Sigmoid colon (tissue), 4 donors: ENCODE measurements around a stretch of chr7.

DNA sequence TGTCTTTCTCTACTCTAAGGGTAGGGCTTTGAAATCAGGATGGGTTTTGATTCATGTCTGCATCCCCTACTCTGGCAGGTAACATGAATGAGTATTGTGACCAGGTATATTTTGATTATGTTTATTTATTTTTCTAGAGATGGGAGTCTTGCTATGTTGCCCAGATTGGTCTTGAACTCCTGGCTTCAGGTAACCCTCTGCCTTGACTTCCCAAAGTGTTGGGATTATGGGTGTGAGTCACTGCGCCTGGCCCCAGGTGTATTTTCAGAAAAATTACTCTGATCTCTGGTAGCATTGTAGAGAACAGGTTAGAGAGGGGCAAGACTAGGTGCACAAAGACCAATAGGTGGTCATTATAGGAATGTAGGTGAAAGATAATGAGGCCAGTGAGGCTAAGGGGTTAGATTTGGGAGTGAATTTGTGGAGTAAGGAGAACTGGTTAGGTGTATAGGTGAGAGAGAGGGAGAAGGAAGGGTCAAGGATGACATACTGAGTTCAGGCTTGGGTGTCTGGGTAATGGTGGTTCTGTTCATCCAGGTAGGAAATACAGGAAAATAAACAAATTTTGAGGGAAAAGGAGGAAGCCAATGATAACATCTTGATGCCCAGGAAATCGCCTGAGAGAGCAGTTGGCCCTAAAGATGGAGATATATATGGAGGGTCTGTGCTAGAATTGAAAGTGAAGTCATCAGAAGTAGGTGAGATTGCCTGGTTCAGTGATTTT, 4.7 kb downstream of the TPST1 start:
- PRO-cap: no peak
- RAMPAGE, long total RNA, 4 experiments: no peak in any of the 4 experiments

GRCh38 chr7:66378902-66379485, 173.9 kb downstream of the TPST1 start:
- PRO-cap: no peak
- RAMPAGE, long total RNA, 4 experiments: no peak in any of the 4 experiments

DNA sequence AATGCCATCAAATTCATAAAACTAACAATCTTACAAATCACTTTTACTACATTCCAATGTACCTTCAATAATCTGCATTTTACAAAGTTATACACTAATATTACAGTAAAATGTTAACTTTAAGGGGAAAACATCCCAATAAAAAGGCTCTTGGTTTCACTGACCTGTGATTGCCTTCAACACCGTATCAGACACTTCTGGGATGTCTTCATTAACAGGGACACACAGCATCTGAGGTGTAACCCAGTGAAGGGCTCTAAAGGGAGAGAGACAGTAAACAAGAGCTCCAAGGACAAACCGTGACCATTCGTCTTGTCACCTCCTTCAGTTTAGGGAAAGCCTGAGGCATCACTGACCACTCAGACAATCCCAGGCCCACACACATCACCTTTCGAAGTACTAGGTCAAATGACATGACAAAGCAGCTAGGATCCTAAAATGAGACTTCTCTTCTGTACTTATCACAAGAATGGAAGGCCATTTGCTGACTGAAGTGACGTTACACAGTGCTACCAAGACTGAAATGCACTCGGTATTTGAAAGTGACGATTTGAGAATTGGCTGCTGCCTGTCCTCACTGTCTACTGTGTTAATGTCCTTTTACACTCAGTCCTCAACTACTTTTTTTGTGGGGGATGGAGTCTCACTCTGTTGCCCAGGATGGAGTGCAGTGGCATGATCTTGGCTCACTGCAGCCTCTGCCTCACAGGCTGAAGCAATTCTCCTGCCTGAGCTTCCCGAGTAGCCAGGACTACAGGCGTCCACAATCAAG, 200.7 kb upstream of the KCTD7 start:
- PRO-cap: no peak
- RAMPAGE, long total RNA, 4 experiments: no peak in any of the 4 experiments

DNA sequence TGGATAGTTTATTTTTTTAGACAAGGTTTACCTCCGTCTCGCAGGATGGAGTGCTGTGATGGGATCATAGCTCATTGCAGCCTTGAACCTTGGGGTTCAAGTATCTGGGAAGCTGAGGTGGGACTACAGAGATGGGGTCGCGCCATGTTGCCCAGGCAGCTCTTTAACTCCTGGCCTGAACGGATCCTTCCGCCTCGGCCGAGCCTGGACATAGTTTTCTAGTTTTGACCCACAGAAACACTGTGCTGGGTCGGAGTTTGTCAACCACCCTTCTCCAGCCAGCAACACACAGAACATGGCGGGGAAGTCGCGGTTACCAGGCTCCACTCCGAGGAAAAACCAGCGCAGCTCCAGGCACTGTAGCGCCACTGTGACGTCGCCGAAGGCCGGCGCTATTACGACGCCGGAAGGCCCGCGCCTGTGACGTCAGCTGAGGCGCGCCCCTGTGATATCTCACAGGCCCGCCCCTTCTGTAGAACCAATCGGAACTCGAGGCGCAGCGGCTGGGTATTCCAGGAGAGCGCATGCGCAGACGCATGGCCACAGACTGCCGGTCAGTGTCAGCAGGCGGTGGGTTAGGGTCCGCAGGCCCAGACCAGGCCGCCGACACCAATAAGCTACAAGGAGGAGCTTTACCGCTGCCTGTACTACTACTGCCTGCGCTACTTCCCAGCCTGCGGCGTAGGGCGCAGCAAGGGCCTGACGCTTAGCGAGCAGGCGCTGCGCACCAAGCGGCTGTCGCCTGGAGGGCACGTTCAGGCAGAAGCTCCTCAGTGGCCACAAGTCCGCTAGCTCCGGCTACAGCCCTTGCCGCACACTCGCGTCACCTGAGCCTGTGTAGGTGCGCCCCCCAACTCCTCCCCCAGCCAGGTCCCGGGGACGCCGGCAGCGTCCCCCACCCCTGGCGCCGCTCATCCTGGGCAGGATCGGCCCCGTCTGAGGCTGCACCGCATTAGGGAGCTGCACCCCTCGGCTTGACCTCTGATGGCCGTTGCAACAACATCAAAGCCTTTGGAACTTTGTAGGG, 135.2 kb upstream of the KCTD7 start:
- PRO-cap: bidirectional peak, plus-strand start at position 531 of the sequence, minus-strand start at position 370 of the sequence
- RAMPAGE, long total RNA, 4 experiments: start-site peak on the plus strand in 4 of 4 experiments, centred at positions 525 to 539 of the sequence, 33 to 148 reads per replicate; start-site peak on the minus strand in 4 of 4 experiments, centred at positions 345 to 365 of the sequence, 26 to 54 reads per replicate

DNA sequence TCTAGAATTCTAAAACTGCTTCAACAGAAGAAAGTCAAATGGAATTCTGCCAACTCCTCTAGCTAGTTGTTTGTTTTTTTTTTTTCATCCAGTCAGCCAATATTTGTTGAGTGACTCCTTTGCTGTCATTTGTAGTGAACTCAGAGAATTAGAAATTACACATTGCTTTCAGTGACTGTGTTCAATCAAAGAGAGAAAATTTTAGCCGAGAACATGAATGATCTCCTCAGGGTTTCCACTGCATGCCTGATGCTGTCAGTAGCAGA, 32.4 kb downstream of the RABGEF1 start:
- PRO-cap: no peak
- RAMPAGE, long total RNA, 4 experiments: no peak in any of the 4 experiments

DNA sequence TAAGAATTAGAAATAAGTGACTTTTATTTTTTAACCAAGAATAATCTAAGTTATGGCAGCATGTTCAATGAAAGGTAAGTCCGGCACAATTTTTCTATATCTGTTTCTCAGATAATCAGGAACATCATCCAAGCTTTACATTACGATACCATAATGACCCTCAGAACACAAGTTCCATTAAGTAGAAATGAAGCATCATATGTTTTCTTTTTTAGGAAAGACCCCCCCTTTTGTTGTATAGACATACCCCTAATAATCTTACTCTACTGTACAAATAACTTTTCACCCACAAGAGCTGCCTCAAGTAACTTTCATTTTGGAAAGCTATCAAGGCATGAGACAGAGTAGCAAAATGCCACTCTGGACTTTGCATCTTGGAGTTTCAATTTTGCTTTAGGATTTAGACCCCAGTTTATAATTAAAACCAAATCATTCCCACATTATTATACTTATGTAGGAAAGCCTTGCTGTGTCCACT, 7.6 kb downstream of the SBDS start:
- PRO-cap: no peak
- RAMPAGE, long total RNA, 4 experiments: no peak in any of the 4 experiments

- PRO-cap: no peak
- RAMPAGE, long total RNA, 4 experiments: no peak in any of the 4 experiments
Observed at GRCh38 chr7:67413754-67414134, 137.0 kb downstream of the SPDYE21 start.

DNA sequence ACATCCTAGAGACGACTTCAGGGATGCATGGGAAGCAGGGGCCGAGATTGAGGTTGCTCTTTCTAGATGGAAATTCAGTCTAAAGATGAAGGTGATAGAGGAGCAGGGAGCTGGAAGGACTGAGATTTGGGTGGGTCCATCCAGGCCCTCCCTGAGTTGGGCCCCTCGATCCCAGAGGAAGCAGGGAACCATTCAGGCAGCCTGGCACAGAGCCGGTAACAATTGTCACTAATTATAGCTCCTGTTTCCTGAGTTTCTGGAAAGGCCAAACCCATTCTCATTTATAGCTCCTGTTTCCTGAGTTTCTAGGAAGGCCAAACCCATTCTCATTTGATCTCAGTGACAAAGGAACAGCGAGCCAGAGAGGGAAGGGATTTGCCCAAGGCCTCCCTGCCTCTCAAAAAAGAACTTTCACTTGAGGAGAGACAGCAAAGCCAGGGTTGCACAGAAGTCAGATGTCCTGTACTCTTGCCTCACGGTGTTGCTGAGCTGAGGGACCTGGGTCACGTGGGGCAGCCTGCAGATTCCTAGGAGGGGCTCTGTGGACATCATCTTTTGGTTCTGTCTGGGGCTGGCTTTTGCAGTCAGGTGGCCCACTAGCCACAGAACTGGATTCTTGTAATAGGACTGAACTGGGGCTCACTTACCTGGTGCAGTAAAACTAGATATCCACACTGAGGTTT, 241.9 kb downstream of the SPDYE21 start:
- PRO-cap: no peak
- RAMPAGE, long total RNA, 4 experiments: no peak in any of the 4 experiments

DNA sequence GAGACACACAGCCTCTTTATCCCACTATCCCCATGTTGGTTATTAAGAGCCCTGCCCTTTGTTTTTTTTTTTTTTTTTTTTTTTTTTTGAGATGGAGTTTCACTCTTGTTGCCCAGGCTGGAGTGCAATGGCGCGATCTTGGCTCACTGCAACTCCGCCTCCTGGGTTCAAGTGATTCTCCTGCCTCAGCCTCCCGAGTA, 737.9 kb downstream of the SPDYE21 start:
- PRO-cap: unidirectional peak, minus-strand start at position 71 of the sequence
- RAMPAGE, long total RNA, 4 experiments: no peak in any of the 4 experiments

- PRO-cap: no peak
- RAMPAGE, long total RNA, 4 experiments: no peak in any of the 4 experiments
Observed at GRCh38 chr7:69136706-69136972, 461.6 kb upstream of the AUTS2 start.

GRCh38 chr7:69716972-69717628, 118.8 kb downstream of the AUTS2 start:
- PRO-cap: no peak
- RAMPAGE, long total RNA, 4 experiments: no peak in any of the 4 experiments

GRCh38 chr7:69953705-69954173, 355.5 kb downstream of the AUTS2 start:
- PRO-cap: no peak
- RAMPAGE, long total RNA, 4 experiments: no peak in any of the 4 experiments

DNA sequence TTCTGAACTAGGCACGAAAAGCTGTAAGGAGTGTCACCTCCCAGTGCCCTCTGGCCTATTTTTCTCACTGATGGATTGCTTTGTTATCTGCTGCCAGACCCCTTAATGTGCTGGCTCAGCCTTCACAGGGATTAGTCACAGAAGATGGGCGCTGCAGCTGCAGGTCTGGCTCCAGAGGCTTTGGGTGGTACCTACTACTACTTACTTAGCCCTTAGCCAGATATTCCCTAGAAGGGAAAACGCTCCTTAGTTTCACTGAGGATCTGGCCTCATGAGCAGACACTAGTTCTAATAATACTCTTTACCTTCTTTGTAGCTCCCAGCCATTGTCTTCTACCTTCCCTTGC, 427.7 kb downstream of the AUTS2 start:
- PRO-cap: no peak
- RAMPAGE, long total RNA, 4 experiments: no peak in any of the 4 experiments

GRCh38 chr7:70495416-70496118, 636.4 kb upstream of the GALNT17 start:
- PRO-cap: no peak
- RAMPAGE, long total RNA, 4 experiments: no peak in any of the 4 experiments

DNA sequence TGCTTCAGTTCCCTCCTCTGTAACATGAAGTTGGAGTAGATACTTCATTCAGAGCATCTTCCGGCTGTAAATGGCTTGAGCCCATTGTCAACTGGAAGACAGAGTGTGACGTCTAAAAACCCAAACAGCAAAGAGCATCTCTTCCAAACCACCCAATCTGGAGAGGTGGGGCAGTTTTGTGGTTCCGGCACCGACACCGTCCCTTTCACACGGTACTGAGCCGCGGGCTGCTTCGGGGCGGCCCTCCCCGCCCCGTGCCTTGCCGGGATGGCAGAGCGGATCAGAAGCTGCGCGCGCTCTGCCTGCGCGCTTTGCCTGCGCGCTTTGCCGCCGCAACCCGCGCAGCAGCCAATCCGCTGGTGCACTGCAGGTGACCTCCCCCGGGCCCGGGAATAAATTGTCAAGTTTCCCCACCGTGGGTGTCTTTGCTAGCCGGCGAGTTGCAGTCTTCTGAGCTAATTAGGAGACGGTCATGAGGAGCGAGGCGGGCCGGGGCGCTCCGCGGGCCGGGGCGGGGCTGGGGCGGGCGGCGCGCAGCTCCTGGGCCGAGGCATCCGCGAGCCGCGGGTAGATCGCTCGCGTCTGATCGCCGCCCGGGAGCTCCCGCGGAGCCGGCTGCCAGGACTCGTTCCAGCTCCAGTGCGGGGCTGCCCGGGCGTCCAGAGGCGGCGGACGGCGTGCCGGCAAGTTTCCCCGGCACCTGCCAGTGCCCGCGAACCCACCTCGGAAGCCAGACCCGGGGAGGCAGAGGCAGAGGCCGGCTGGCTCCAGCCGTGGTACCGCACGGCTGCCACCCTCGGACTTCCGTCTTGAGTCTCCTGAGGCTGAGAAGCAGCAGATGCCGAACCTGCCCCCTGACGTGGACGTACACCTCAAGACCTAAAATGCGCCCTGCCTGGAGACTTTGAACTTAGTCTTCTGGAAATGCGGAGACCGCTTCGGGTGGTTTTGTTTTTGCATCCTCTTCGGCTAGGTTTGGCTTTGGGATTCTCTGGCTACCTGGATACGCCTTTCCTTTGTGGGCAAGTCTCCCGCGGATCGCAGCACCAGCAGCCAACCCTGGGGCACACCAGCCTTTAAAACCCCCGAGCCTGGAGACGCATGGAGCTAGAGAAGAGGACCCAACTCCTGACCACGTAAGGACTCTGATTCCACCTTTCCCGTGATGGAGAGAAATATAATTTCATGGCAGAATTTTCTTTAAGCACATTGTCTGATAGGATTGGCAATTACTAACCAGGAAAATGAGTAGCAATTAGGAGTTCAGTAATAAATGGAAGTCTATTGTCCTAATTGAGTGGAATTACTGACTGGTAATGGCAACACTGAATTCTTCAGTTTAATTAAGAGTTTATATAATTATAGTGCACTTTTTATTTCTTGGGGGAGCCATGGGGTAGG, 535.8 kb upstream of the GALNT17 start:
- PRO-cap: no peak
- RAMPAGE, long total RNA, 4 experiments: no peak in any of the 4 experiments

DNA sequence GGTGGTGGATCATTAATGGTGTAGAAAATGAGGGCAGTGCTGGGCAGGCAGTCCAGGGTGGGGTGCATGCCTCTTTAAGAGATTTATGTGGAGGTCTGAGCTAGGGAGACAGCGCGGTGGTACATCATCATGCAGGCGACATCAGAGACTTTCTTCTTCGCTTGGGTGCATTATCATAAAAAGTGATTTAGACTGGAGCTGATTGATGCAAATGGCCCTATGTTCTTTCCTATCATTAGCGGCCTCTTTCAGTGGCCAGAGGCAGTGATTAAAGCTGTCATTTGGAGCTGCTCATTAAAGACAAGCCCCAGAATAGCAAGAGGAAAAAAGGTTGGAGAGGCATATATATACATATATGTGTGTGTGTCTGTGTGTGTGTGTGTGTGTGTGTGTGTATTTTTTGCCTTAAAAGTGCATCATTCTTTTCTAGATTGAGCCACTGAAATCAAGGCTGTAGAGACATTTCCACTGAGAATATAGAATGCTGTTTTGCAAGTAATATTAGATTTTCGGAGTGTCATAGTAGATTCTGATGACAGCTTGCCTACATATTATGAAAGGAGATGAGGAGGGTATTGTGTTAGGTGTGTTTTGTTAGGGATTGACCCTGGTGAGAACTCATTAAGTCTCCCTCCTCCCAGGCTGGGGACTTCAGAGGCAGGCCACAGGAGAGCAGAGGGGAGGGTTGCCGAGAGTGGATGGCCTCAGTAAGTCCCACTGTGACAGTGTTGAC, 518.9 kb upstream of the GALNT17 start:
- PRO-cap: no peak
- RAMPAGE, long total RNA, 4 experiments: no peak in any of the 4 experiments

GRCh38 chr7:70648009-70648632, 483.8 kb upstream of the GALNT17 start:
- PRO-cap: no peak
- RAMPAGE, long total RNA, 4 experiments: no peak in any of the 4 experiments

GRCh38 chr7:70660383-70660859, 471.5 kb upstream of the GALNT17 start:
- PRO-cap: no peak
- RAMPAGE, long total RNA, 4 experiments: no peak in any of the 4 experiments

DNA sequence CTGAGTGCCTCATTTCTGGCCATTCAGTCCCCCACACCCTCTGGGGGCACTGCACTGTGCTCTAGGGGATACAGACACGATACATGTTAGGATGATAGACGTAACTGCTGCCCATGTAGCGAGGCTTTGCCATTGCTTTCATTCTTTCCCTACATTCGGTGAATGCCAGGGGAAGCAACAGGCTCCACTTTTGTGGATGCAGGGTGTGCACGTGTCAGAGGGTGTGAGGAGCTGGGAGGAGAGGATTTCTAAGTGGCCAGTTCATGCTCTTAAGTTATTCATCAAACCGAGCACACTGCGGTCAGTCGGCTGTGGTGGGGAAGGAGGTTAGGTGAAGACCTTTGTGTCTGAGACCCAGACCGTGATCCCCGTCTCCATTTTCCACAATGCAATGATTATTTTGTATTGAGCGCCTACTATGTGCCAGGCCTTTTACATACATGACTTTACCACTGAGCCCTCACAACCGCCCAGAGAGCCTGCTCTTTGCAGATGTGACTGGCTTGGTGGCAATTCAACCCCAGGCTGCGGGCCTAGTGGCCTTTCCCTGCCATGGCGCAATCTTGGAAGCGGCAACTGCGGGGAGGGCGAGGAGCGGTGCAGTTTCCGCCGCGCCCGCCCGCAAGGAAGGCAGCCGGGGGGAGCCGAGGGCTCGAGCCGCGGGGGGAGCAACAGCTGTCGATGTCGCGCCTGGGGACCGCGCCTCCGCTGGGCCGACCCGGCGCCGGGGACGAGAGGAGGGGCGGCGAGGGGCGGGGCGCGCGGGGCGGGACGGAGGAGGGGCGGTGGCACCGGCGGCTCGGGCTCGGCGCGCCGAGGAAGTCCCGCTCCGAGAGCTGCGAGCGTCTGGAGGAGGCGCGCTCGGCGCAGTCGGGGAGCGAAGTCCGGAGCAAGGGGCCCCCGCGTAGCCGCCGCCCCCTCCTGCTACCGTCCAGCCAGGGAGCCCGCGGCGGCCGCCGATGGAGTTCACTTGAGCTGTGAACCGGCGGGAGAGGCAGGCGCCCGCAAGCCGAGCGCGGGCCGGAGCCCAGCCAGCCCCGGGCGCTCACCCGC, 438.4 kb upstream of the GALNT17 start:
- PRO-cap: unidirectional peak, plus-strand start at position 764 of the sequence; unidirectional peak, plus-strand start at position 832 of the sequence; unidirectional peak, plus-strand start at position 877 of the sequence; unidirectional peak, plus-strand start at position 969 of the sequence
- RAMPAGE, long total RNA, 4 experiments: no peak in any of the 4 experiments

- PRO-cap: no peak
- RAMPAGE, long total RNA, 4 experiments: start-site peak on the plus strand in 1 of 4 experiments, at chr7:70738358-70738687 at its widest, 5 reads per replicate
Observed at GRCh38 chr7:70738080-70738643, 393.8 kb upstream of the GALNT17 start.